Hematopoietic multipotent progenitor cell (in vitro differentiated cells): Measurements from ENCODE around the genes APELA and MSMO1.

DNA sequence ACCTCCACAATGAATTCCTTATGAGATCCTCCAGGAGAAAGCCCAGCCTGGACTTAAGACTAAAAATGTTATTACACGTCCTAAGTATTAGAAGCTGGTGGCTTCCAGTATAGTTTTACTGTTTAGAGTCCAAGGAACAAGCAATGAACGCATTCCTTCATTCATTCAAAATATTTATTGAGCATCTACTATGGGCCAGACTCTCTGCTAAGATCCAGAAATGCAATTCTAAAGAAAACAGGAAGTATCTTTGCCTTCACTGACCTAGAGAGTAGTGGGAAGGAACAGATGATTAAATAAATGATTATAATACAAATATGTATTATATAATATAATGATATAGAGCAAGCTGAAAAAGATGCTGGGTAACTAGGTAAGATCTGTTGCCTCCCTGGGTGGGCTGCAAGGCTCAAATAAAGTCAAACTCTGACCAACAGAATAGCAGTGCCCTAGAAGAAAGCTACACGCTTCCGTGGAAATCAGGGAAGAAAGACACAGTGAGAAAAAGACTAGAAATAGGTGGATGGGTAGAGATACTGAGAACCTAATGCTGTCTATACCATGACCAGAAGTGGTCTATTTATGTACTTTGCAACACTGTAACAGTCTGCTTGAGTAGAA lies 5.3 kb downstream of the GASK1B start:
- CAGE, long polyA plus RNA: no peak

DNA sequence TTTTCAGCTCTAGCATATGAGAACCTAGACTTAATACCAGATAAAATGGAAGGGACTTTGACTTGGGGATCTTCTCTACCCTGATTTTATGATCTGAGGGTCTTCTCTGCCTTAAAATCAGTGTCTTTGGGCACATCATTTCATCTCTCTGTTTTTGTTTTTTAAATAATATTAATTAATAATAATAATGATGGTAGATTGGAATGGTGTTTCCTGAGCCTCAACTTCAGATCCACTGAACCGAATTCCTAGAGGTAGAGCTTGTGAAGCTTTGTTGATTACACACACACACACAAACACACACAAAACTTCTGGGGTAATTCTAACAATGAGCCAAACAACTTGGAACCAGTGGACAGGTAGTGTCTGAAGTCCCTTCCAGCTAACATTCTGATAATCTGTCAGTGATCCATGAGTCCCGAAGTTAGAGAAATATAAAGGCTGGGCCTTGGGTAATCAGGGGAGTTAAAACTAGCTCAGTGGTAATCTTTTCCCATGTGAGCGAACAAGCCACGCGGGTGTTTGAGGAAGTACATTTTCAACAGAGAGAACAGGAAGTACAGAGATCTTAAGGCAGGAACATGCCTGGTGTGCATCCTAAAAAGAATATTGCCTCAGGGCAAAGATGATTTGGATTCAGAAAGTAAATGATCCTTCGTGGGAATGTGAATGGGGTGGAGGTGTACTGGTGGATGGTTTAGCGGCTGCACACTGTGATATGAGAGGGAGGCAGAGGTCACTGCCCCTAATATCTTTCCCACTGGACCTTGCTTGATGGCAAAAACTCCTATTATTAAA lies 42.8 kb downstream of the FNIP2 start:
- CAGE, long polyA plus RNA: no peak

GRCh38 chr4:159216065-159216613 lies 113.3 kb downstream of the RAPGEF2 start:
- CAGE, long polyA plus RNA: no peak

DNA sequence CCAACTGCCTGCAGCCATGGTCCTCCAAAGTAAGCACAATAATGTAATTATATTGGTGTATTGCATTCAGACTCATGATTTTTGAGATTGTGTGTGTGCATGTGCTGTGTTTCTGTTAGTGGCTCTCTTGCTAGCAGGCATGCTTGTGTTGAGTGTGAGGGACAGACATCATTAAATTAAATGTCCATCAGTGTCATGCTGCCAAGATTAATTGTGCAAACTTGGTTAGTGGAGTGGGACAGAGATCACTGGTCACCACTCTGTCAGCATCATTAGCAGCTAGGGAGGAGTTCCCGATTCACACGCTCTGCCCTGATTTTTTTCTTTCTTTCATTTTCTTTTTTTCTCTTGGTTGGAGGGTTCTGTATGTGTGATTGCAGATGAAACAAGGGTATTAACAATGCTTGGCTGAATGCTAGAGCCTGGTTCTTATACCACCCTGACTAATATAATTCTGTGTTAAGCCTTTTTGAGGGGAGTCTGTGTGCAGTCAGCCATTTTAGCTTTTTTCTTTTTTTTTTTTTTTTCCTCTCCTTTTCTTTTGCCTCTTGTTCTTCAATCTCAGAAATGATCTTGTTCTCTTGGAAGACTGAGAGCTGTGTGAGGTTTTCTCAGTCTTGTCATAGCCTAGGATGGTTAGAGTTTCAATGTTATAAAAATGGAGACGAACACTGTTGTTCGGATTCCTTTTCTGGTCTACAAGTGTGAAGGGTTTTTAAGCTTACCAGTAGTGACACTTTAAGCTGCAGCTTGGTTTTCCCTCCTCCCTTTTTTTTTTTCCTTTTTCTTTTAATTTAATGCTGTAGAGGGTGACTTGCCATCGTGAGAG lies 164.6 kb downstream of the RAPGEF2 start:
- CAGE, long polyA plus RNA: no peak

GRCh38 chr4:159413521-159413886 lies 310.6 kb downstream of the RAPGEF2 start:
- CAGE, long polyA plus RNA: no peak

GRCh38 chr4:163439824-163440175 lies 33.8 kb downstream of the TKTL2 start:
- CAGE, long polyA plus RNA: no peak

- CAGE, long polyA plus RNA: no peak
Measured at GRCh38 chr4:163665552-163665762, 171.0 kb downstream of the TMA16 start.

DNA sequence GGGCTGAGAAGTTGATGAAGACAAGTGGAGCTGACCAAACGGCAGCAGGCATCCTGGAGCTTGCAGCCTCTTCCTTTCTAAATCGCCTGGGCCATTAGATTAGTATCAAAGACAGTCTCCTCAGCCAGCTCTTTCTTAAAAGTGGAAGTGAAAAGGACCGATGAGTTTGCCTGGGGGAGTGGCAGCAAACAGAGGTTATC lies 179.8 kb downstream of the TMA16 start:
- CAGE, long polyA plus RNA: no peak

- CAGE, long polyA plus RNA: no peak
Measured at GRCh38 chr4:164876731-164877473, at the start of gene APELA. Gene APELA (plus strand): TSS chr4:164877178.

DNA sequence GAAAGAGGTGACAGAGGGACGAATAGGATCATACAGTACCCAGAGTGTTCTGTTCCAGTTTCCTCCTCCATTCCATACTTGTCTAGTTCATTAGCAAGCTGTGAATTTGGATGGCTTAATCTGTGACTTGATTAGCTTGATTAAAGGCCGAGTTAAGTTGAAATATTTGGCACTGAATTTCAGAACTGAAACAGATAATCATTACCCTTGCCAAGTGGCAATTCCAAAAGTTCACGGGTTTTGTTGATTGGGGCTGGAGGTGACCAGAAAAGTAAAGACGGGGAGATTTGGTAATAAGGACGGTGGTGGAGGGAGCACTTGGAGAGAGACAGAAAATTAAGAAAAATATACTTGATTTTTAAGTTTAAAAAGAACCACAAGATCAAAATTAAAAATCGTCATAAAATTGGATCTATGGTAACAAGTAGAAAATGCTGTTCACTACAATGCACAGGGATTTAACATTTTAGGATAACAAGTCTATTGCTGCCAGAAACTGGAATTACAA lies 21.9 kb upstream of the KLHL2 start:
- CAGE, long polyA plus RNA: no peak

GRCh38 chr4:165208817-165209384 lies 1.5 kb downstream of the KLHL2 start:
- CAGE, long polyA plus RNA: no peak

DNA sequence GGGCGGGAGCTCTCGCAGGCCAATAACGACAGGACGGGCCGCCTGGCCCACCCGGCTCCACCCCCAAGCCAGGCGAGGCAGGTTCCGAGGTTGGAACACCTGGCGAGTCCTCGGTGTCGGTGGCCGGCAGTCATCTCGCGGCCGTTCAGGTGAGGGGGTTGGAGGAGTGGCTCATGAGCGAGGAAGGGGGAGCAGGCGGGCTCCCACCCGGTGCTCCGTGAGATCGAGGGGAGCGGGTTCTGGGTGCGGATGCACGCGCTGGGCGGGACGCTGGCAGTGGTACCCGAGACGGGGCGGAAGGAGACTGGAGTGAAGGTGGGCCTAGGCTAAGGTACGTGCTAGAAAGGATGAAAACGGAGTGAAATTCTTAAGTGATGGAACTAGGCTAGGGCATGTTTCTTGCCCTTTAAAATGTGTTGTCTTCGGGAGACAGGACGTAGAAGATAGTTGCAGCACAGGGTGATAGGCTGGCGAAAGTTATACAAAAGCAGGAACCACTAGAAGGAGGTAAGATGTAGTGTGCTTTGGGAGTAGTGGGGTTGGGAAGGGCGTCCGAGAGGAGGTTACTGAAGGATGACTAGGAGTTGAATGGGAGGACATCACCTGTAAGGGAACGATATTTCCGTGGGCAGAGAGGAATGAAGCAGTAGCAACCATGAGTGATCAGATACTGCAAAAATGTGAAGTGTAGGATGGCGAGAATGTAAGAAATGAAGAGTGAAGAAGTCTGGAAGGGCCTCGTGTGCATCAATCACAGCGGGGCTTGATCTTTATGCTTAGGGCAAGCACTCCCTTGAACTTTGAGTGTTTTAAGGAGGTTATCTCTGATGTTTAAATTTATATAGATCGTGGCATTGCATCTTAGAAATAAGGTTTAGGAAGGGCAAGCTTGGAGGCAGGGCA lies at the start of gene MSMO1:
Gene MSMO1, plus strand, starts transcription at position 54 of the 903 bp plus-strand sequence.
- CAGE, long polyA plus RNA: no peak

- CAGE, long polyA plus RNA: no peak
Measured at GRCh38 chr4:165343801-165344725, 16.6 kb downstream of the MSMO1 start.

DNA sequence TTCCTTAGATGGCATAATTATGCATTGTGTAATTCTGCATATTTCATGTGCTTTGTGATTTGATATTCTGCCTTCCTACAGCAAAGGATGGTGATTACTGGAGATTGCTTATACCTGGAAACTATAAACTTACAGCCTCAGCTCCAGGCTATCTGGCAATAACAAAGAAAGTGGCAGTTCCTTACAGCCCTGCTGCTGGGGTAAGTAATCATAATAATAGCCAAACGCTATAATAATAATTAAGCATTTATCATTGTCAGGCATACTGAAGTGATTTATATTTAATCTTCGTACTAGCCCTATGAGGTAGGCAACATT lies 116.6 kb downstream of the CPE start:
- CAGE, long polyA plus RNA: no peak

DNA sequence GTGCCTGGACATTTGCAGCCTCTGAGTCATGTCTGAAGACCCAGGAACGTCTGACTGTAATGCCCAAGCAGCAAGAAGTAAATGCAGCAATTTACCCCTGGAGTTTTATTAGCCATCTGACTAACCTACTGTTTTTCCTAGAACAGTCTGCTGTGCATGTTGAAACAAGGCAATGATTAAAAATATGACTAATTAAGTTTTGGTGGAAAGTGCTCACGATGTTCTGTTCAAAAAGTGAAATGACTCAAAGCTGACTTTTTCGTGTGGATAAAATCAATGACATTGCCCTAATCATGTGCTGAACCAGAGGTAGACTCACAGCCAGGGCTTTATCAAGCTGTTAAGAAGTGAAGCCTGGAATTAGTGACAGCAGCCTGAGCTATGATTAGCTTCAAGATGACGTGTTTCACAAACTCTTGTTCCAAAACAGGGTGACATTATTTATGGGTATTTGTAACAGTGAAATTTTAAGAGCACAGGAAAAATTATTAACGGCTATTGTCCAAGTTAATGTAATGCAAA lies 201.7 kb downstream of the CPE start:
- CAGE, long polyA plus RNA: no peak

- CAGE, long polyA plus RNA: no peak
Measured at GRCh38 chr4:168269742-168270427, 48.7 kb downstream of the DDX60 start.

DNA sequence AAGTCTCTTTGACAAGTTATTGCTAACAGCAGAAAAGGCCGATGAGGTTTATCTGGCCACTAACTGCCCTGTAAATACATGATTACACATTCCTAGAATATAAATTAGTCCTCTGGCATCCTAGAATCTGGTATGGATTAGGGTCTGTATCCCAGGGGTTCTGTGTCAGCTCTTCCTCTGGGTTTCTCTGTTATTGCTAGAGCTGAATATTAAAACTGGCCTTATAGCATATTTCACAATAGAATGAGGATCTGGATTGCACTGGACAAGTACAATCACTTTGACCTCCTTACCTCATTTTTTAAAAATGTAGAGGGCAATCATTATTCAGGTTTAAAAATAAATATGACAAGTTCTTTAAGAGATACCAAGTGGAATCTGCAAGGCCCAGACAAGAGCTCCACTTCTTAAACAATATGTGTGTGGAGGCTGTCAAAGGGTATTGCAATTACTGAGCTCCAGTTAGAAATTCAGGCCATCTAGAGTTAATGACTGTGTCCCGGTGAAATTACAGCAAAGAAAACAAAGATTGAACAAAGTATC lies 1.4 kb downstream of the PALLD start:
- CAGE, long polyA plus RNA: no peak

GRCh38 chr4:168540906-168541426 lies 44.1 kb downstream of the PALLD start:
- CAGE, long polyA plus RNA: no peak

- CAGE, long polyA plus RNA: no peak
Measured at GRCh38 chr4:168585438-168585967, 88.7 kb downstream of the PALLD start.

GRCh38 chr4:168758245-168758680 lies 251.8 kb downstream of the CBR4 start:
- CAGE, long polyA plus RNA: no peak